Metanephros (tissue), 2 donors: ENCODE results near the genes GSPT1 and NPIPB2.

DNA sequence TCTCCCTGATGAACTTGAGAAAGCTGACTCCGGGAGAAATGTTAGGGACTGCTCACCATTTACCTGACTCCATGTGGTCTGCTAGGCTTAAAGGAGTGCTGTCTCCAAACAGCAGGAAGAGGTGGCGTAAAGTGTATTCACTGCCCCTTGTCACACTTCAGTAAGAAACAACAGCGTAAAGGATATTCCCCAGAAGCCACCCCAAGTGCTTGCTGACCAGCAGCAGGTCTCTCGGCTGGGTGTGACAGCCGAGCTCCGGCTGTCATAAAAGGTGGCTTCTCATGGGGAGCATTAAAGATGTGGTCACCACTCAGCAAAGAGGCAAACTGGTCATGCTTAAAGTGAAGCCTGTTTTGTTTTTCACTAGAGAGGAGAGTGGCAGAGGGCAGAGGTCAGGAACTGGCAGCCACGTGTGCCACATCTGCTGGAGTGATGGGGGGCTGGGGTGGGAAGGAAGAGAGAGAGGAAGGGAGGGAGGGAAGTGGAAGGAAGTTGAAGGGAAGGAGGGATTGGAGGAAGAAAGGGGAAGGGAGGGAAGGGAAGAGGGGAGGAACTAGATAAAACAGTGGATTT, 119.2 kb downstream of the CLEC16A start:
- RAMPAGE, long total RNA: no peak

DNA sequence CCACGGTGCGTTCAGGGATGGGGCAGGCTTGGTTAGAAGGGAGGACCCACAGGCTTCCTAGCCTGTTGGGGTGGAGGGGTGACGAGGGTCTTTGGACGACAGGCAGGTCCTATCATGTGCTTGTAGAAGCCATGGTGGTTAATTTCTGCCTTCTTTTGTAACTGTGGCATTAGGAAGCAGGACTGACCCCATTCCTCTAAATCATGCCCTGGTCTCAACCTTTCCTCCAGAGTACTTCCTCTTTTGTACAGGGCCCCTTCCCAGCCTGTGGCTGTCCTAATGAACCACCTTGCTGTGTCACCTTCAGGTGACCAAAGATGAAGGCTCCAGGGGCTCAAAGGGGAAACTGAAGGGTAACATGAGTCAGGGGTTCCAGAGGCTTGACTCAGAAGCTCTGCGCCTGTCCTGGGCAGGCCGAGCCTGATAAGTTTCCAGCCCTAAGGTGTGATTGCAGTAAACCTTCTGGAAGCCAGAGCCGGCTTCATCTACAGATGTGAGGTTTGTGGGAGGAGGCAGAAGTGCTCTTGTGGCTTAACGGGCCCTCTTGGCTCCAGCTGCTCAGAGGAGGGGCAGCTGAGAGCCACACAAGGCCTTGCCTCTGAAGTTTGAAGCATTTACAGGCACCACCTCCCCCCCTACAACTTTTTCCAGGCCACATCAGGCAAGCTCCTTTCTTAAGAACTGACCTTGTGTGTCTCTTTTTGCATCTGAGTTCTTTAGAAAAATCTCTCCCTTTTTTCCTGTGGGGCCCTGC, 149.7 kb downstream of the CLEC16A start:
- RAMPAGE, long total RNA: no peak

- RAMPAGE, long total RNA: no peak
Observed at GRCh38 chr16:11234623-11235213, 21.3 kb downstream of the SOCS1 start.

DNA sequence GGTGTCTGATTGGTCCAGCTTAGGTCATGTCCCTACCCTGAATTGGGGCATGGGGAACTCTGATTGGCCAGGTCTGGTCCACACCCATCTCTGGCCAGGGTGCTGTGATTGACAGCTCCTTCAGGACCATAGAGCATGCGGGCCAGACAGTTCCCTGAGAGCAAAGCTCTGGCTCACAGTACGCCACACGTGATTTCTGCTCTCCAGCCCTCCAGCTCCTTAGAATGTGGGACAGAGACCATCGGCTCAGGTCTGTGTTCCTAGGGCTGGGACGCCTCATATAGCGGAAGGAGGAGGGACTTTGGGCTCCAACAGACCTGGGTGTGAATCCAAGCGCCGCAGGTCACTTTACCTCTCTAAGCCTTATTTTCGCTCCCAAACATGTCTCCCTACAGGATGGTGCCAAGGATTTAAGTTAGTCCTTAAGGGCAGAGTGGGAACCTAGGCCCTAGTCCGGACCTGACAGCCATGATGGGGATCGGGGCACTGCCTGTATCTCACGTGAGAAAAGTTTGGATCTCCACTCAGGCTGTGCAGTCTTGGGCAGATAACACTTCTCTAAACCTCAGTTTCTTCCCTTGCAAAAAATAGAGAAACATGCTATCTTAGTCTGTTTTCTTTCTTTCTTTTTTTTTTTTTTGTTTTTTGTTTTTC, 17.2 kb downstream of the SOCS1 start:
- RAMPAGE, long total RNA: no peak

DNA sequence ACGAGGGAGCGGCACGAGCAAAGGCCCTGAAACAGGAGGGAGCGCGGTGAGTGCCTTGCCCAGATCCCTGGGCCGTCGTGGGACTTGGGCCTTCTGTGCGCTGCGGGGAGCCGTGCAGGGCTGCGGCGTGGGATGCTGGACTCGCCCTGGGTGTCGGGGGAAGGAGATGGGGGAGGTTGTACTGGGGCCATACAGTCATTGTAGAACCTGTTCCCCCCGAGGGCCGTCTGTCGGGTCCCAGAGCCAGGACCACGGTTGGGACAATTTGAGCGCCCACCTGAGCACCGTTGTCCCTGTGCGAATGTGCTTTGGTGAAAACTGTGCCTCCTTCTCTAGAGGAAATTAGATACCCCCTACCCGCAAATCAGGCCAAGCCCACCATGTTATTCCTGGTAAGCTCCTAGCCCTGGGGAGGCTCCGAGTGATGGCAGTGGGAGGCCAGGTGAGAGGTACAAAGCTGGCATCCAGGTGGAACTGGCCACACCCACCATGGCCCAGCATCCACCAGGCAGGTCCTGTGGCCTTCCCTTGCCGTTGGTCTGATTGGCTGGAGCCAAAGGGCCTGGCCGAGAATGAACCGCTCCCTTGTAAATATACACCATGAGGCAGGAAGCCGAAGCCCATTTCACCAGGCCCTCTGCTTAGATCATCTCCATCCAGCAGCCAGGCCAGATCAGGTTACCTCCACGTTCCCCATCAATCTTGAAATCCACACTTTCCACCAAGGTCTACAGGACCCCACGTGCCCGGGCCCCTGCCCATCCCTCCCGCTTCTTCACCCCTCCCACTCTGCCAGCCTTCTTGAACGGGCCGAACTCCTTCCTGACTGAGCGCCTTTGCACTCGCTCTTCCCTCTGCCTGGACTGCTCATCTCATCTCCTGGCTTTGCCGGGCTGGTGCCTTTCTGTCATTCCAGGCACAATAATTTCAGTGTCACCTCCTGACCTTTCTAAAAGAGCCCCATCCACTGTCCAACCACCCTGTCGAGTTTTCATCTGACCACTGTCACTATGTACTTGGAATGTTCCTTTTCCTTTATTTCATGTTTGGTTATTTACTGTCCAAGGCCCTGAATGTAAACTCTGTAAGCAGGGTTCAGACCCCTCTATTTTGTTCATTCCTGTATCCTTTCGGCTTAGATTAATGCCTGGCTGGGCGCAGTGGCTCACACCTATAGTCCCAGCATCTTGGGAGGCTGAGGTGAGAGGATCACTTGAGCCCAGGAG, 5.9 kb downstream of the SOCS1 start:
- RAMPAGE, long total RNA: no peak

- RAMPAGE, long total RNA: no peak
Observed at GRCh38 chr16:11311102-11311661, 30.1 kb upstream of the PRM1 start.

DNA sequence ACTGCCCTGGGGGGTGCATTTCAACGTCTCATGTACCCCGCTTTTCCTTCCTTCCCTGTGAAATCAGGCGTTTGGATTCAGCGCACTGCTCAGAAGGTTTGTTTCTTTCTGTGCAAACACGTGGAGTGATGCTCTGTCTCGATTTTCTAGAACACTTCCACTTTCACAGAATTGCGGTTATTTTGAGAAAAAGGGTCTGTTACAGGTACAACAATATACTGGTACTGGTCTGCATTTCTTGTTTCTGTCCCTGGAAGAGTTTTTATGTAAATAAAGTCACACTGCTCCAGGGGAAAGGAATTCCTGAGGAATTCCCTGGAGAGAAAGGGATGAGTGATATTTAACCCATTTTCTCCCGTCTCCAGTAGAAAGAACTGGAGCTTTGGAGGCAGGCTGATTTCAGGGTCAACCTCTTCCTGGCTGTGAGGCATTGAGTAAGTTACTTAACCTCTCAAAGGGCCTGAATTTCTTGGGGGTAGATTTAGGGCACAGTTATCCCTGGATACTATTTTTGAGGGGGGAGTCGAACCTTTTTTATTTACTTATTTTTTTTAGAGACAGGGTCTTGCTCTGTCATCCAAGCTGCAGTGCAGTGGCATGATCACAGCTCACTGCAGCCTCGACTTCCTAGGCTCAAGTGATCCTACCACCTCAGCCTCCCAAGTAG, 16.1 kb upstream of the RMI2 start:
- RAMPAGE, long total RNA: no peak

DNA sequence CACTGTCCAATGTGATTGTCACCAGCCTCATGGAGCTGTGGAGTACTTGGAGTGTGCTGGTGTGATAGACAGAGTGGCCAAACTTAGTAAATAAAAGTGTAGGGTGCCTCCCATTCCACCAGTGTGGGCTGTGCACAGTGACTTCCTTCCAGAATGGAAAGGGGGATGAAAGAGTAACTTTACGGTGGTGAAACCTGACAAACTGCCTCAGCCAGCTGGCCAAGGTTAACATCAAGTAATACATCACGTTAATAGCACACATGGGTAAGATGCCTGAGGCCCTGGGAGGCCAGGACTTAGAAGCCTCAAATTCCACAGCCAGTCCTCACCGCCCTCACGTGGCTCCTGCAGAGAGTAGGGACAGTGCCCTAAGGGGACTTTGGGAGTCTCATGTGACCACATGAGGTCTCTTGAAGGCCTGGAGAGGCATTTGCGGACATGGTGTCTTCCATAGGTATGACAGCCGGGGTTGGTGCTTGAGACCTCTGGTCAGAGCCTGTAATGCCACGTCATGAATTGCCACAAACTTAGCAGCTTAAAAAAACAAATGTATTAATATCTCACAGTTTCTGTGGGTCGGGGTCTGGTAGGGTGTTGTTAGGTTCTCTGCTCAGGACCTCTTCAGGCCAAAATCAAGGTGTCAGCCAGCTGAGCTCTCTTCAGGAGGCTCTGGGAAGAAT, 14.2 kb downstream of the RMI2 start:
- RAMPAGE, long total RNA: no peak

DNA sequence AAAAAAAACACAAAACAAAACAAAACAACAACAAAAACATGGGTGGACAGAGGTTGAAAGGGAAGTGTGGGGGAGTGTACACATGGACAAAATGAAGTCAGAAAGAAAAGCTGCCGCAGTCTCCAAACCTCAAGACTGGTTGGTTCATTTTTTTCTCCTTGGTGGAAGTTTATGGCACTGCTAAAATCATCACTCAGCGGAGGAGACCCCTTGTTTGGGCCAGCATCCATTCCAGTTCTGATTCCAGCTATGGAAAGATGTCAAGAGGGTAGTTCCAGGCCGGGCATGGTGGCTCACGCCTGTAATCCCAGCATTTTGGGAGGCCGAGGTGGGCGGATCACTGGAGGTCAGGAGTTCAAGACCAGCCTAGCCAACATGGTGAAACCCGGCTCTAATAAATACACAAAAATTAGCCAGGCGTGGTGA, 19.3 kb downstream of the LITAF start:
- RAMPAGE, long total RNA: no peak

GRCh38 chr16:11756131-11756654, 13.5 kb upstream of the TXNDC11 start:
- RAMPAGE, long total RNA: no peak

GRCh38 chr16:11870384-11871296, 19.3 kb upstream of the RSL1D1 start:
- RAMPAGE, long total RNA: no peak

GRCh38 chr16:11871738-11872883, 20.8 kb upstream of the RSL1D1 start:
- RAMPAGE, long total RNA: no peak

- RAMPAGE, long total RNA: no peak
Observed at GRCh38 chr16:11915838-11916398, at the start of gene GSPT1. TSS of gene GSPT1 (minus strand) at chr16:11915956.

- RAMPAGE, long total RNA: no peak
Observed at GRCh38 chr16:11941933-11942482, at the start of gene NPIPB2. TSS of gene NPIPB2 (minus strand) at chr16:11942045.

DNA sequence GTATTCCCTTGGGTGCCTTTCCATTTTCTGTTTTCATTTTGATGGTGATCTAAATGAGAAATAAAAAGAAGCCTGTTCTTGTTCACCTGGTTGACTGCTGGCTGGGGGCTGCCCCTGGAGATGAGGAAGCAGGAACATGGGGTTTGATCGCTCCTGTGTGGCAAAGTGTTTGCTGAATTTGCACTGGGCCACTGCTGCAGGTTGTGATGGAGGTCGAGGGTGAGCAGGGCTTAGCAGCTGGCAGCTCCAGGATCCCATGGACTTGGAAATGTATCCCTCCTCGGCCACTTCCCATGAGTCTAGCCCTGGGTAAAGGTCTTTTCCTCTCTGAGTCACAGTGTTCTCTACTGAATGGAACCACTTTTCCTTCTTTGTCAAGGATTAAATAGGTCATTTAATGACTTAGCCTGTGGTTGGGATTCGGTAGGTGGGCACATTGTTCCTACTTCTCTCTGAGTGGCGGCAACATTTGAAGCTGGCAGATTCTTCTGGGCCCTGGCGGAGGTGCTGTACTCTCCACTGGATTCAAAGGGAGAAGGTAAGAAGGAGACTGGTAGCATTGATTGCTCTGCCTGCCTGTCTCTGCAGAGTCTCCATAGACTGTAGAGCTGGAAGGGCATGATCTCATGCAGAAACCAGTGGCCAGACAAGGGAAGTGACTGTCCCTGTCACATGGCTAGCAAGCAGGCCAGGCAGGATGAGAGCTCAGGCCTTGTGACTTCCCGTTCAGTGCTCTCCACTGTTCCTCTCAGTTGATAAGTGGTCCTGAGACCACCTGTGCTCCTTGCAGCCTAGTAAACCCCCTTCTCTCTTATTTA, 17.9 kb downstream of the SNX29 start:
- RAMPAGE, long total RNA: no peak

DNA sequence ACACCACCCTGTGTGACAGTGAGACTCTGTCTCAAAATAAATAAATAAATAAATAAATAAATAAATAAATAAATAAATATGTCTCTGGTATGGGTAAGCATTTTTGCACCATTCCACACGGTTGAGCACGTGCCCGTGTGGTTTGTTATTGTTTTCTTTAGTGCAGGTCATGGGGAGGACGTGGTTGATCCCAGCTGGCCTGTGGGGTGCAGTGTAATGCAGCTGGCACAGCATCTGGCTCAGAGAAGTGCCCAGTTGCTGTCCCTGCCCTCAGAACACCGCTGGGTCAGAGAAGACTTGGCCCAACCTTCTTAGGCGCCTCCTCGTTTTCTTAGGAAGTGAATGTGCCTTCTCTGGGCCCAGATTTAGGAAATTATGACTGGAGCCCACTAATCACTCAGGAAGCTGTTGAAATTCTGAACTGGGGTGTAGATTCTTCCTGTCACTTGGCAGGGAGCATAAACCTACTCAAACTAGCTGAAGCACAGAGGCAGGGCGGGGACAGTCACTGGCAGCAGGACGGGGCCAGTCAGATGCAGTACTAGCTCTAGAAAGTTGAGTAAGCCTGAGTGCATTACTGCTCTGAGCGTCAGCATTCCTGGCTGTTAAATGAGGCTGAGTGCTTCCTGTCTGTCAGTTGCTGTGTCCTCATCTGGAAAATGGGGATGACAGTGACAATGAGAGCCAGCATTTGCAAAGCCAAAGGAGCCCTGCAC, 86.0 kb downstream of the SNX29 start:
- RAMPAGE, long total RNA: no peak

- RAMPAGE, long total RNA: no peak
Observed at GRCh38 chr16:12095685-12096235, 119.2 kb downstream of the SNX29 start.

GRCh38 chr16:12362773-12363348, 386.3 kb downstream of the SNX29 start:
- RAMPAGE, long total RNA: no peak

DNA sequence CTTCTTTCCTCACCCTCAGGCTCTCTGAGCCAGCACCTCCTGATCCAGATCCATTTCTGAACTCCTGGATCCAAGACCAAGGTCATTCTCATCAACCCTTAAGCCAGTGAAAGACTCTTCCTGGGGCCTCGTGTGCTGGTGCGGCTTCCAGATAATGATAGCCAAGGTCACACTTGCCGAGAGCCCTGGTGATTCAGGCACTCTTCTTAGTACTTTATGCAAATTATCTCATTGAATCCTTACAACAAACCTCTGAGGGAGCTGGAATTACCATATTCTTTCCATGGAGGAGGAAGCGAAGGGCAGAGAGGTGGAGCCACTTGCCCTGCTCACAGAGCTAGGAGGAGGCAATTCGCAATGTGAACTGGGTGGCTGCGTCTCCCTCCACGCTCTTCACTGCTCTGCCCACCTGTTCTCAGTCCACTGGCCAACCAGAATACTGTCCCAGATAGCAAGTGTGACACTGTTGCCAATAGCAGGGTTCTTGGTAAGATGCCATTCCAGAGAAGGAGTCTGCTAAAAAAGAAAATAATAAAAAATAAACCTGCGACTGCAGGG, 409.7 kb downstream of the SNX29 start:
- RAMPAGE, long total RNA: no peak

GRCh38 chr16:13909824-13910353, 10.1 kb upstream of the ERCC4 start:
- RAMPAGE, long total RNA: no peak